Adrenal gland (tissue), 7 donors: ENCODE data around the gene C1QB.

DNA sequence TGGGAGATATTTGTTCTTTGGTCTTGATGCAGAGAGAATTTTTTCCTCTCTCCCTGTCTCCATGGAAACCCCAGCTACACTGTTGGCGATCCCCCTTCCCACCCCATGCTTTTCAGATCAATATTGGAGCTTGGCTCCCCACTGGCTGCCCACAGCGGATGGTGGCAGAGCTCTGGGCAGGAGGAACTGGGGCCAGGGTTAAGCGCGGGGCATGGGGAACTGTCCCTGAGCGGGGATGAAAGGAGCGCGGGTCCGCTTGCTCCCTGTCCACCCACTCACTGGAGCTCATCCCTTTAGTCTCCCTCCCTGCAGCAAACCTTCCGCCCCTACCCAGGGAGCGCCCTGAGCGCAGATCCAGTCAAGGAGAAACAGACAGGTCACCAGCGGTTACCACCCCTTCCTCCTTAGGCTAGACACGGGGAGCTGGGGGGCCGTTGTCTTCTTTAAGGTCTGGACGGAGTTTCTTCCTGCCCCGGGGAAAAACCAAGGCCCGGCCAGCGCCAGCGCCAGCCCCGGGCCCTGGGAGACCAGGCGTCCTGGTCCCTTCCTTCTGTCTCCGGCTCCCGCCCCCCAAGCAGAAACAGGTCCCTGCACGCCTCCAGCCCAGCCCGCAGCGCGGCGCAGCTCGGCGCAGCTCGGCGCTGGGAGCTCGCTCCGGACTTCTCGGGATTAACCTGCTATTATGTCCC, 983 bp downstream of the WNT4 start:
- PRO-cap, 3 experiments: peak in 3 of 3 experiments; most common plus-strand start position 611 of the sequence (in 3); most common minus-strand start position 574 of the sequence (in 1)
- RAMPAGE, long total RNA, 4 experiments: no peak in any of the 4 experiments
- RRBS: 2% methylated on average over 8 of the region's 35 CpGs

- PRO-cap, 3 experiments: no peak in any of the 3 experiments
- RAMPAGE, long total RNA, 4 experiments: no peak in any of the 4 experiments
- RRBS: no CpG with 5 or more reads among the region's 24 CpGs
These were observed 107.8 kb upstream of the ZBTB40 start for GRCh38 chr1:22343667-22344479.

GRCh38 chr1:22452468-22452990, 878 bp downstream of the ZBTB40 start:
- PRO-cap, 3 experiments: peak in 3 of 3 experiments; most common plus-strand start chr1:22452585 (in 1); most common minus-strand start chr1:22452824 (in 2)
- RAMPAGE, long total RNA, 4 experiments: no peak in any of the 4 experiments
- RRBS: no CpG with 5 or more reads among the region's 14 CpGs

- PRO-cap, 3 experiments: no peak in any of the 3 experiments
- RAMPAGE, long total RNA, 4 experiments: no peak in any of the 4 experiments
- RRBS: no CpG with 5 or more reads among the region's 4 CpGs
These were observed 54.3 kb upstream of the EPHA8 start for GRCh38 chr1:22508988-22509419.

- PRO-cap, 3 experiments: peak in 2 of 3 experiments; most common minus-strand start chr1:22567623 (in 2)
- RAMPAGE, long total RNA, 4 experiments: no peak in any of the 4 experiments
- RRBS: no CpG with 5 or more reads among the region's 12 CpGs
These were observed 4.1 kb downstream of the EPHA8 start for GRCh38 chr1:22567368-22567813.

GRCh38 chr1:22602286-22602690, 34.1 kb upstream of the C1QA start:
- PRO-cap, 3 experiments: no peak in any of the 3 experiments
- RAMPAGE, long total RNA, 4 experiments: no peak in any of the 4 experiments
- RRBS: 84% methylated on average over 5 of the region's 13 CpGs

DNA sequence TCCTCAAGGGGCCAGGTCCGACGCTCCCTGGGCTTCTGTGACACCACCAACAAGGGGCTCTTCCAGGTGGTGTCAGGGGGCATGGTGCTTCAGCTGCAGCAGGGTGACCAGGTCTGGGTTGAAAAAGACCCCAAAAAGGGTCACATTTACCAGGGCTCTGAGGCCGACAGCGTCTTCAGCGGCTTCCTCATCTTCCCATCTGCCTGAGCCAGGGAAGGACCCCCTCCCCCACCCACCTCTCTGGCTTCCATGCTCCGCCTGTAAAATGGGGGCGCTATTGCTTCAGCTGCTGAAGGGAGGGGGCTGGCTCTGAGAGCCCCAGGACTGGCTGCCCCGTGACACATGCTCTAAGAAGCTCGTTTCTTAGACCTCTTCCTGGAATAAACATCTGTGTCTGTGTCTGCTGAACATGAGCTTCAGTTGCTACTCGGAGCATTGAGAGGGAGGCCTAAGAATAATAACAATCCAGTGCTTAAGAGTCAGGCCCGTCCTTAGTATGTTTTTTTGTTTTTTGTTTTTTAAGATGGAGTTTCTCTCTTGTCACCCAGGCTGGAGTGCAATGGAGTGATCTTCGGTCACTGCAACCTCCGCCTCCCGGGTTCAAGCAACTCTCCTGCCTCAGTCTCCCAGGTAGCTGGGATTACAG, 2.9 kb downstream of the C1QA start:
- PRO-cap, 3 experiments: peak in 3 of 3 experiments; most common plus-strand start position 390 of the sequence (in 1); most common minus-strand start position 201 of the sequence (in 2)
- RAMPAGE, long total RNA, 4 experiments: no peak in any of the 4 experiments
- RRBS: no CpG with 5 or more reads among the region's 14 CpGs

- PRO-cap, 3 experiments: peak in 3 of 3 experiments; most common plus-strand start chr1:22653236 (in 3); most common minus-strand start chr1:22652832 (in 2)
- RAMPAGE, long total RNA, 4 experiments: start-site peak on the plus strand in 4 of 4 experiments, at chr1:22653129-22653284 at its widest, 447 to 4,920 reads per replicate
- RRBS: no CpG with 5 or more reads among the region's 21 CpGs
These were observed at the start of gene C1QB for GRCh38 chr1:22652554-22653556. Gene C1QB, plus strand, starts transcription at chr1:22653236.

- PRO-cap, 3 experiments: no peak in any of the 3 experiments
- RAMPAGE, long total RNA, 4 experiments: no peak in any of the 4 experiments
- RRBS: no CpG with 5 or more reads among the region's 13 CpGs
These were observed 70.0 kb downstream of the EPHB2 start for GRCh38 chr1:22780592-22781076.

DNA sequence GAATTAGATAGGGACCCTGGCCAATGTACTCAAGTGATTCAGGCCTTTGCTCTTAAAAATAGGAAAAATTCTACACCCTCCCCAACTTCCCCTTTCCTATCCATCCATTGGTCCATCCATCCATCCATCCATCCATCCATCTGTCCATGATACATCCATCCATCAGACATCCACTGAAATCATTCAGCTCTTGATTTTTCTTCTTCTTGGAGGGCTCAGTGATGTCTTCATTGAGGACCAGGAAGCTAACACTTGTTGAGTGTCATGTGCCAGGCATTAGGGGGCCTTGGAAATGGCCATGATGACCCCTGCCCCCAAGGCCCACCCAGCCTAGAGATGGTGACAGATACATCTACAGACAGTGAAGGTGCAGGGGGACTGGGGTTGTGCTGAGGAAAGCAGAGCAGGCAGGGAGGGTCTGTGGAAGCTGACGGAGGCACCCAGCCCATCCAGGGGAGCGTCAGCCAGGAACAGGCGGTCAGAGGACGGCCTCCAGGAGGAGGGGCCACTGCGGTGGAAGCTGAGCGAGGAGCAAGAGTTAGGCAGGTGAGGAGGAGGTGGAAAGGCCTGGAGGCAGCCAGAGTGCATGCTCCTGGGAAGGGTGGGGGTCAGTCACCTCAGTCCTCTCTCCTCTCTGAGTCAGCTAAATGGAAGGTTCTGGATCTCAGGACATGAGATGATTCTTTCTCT, 82.0 kb downstream of the EPHB2 start:
- PRO-cap, 3 experiments: no peak in any of the 3 experiments
- RAMPAGE, long total RNA, 4 experiments: no peak in any of the 4 experiments
- RRBS: no CpG with 5 or more reads among the region's 6 CpGs

DNA sequence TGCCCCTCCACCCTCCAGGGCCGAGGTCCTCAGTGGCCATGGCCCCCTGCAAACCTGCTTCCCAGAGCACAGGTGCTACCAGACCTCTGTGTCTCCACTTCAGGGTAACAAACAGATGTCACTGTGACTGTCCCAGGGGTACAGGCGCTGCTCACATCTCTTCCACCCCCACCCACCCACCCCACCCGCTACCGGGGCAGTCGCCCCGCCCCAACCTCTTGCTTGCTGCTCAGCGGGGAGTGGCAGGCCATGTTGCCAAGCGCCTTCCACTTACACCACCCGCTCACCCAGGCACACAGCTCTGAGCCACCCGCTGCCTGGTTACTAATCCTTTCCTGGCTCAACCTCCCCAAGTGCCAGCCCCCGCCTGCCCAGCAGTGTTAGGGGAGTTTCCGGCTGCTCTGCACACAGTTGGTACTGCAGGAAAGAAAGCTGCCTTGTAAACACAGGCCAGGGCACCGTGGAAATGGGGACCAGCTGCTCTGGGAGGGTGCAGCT, 56.3 kb downstream of the LACTBL1 start:
- PRO-cap, 3 experiments: no peak in any of the 3 experiments
- RAMPAGE, long total RNA, 4 experiments: no peak in any of the 4 experiments
- RRBS: no CpG with 5 or more reads among the region's 13 CpGs

DNA sequence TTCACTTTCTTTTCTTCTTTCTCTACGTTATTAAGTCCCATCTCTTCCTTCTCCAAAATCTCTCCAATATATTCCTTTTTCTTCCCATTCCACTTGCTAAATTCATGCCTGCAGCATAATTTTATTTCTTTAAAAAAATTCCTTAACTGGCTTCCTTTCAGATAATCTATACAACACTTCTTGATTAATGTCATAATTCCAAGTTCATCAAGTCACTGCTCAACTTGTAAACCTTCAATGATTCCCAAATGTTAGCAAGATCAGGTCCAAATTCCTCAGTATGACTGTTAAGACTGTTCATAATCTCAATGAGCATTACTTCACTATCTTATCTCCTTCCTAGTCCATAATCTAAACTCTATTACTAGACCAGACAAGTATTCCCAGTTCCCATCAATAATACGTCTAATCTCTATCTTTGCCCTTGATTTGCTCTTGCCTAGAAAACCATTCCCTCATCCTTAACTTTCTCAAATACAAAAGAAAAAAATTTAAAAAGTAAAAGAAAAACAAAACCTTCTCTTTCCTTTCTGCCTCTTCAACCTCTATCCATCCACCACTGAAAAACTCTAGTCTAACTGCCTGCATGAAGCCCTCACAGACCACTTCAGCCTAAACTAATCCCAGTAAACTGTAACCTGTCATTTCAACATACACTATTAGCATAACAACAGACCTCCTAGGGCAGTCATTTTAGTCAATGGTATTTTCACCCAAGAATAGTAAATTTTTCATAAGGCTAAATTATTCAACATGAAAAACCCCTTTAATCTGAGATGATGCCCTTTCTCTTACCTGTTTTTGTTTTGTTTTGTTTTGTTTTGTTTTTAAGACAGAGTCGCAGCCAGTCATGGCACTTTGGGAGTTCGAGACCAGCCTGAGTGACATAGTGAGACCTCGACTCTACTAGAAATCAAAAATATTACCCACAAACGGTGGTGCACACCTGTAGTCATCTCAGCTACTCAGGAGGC, 64.2 kb downstream of the HTR1D start:
- PRO-cap, 3 experiments: no peak in any of the 3 experiments
- RAMPAGE, long total RNA, 4 experiments: no peak in any of the 4 experiments
- RRBS: no CpG with 5 or more reads among the region's 6 CpGs

DNA sequence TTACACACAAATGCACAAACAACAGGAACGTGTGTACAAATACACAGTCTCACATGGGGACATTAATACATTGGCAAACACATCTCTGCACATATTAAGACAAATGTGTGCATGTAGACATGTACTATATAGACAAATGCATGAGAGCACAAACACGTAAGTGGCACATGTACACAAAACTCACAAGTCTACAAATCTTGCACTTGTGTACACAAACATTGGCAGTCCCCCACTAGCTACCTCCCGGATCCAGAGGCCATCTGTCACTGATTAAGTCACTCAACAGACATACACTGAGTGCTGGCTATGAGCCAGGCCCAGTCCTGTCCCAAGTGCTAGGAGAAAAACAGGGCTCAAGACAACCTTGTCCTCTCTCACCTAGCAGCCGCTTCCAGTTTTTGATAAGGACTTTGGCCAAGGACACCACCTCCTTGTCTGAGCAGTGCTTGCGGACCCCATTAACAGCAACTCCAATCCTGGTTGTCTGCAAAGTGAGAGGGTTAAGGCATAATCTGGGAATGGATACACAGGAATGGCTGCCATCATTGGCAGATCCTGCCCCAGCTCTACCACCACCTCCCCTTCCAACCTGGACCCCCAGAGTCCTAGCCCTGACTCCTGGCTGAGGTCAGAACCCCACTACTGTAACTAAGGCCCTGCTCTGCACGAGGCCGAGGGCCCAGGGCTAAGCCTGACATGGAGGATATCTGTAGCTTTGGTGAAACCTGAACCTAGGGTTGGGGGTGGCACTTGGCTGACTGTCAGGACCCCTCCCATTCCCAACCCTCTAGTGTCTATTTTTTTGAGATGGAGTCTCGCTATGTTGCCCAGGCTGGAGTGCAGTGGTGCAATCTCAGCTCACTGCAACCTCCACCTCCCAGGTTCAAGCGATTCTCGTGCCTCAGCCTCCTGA, 6.8 kb downstream of the TCEA3 start:
- PRO-cap, 3 experiments: no peak in any of the 3 experiments
- RAMPAGE, long total RNA, 4 experiments: no peak in any of the 4 experiments
- RRBS: no CpG with 5 or more reads among the region's 10 CpGs

DNA sequence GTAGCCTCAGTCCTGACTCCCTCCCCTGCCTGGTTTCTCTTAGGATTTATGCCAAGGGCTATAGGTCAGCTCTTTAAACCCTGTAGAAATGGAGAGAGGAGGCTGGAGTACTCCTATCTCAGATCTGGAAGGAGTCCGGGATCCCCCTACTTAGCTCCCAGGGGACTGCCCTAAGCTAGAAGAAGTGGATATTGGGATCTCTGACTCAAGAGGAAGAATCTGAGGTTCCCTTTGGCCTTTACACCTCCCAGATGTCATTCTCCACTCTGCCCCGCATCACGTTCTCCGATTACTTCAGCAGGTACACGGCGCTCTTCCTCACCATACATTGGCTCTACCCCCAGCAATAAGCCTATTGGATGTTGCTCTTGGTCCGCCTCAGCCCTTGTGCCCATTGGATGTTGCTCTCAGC, 9.7 kb downstream of the E2F2 start:
- PRO-cap, 3 experiments: no peak in any of the 3 experiments
- RAMPAGE, long total RNA, 4 experiments: no peak in any of the 4 experiments
- RRBS: no CpG with 5 or more reads among the region's 7 CpGs

GRCh38 chr1:23568126-23569204, 9.2 kb upstream of the ID3 start:
- PRO-cap, 3 experiments: peak in 3 of 3 experiments; most common plus-strand start chr1:23568517 (in 1); most common minus-strand start chr1:23568568 (in 3)
- RAMPAGE, long total RNA, 4 experiments: no peak in any of the 4 experiments
- RRBS: 2% methylated on average over 11 of the region's 69 CpGs

DNA sequence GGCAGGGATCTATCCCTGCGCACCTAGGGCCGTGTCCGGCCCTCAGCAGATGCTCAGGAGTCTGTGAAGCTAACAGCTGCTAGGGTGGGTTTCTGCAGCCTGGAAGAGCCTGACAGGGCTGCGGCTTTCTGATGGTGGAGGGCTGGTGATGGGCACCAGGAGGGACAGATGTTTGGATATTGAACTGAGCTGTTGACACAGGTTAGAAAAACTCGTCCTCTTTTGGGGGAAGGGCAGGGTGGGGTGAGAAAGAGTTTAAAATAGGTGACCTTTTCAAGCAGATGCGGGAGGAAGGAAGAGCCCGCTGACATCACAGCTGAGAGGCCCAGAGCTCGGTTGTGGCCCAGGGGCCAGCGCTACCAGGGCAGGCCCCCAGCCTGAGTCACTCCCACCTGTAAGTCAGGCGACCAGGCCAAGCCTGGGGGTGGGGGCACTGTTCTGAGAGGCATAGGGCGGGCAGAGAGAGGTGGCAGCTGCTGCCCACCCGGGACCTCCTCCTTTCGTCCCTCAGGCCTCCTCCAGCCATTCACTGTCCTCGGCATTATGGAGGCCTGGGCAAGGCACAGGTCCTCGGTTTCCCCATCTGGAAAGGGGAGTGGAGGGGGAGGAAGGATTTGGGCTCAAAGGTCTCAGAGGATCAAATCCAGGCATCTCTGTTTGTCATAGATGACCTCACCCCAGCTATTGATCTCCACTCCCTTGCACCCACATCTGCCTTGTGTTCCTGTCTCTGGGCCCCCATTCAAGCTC, 32.3 kb upstream of the ID3 start:
- PRO-cap, 3 experiments: no peak in any of the 3 experiments
- RAMPAGE, long total RNA, 4 experiments: no peak in any of the 4 experiments
- RRBS: 77% methylated on average over 3 of the region's 15 CpGs

DNA sequence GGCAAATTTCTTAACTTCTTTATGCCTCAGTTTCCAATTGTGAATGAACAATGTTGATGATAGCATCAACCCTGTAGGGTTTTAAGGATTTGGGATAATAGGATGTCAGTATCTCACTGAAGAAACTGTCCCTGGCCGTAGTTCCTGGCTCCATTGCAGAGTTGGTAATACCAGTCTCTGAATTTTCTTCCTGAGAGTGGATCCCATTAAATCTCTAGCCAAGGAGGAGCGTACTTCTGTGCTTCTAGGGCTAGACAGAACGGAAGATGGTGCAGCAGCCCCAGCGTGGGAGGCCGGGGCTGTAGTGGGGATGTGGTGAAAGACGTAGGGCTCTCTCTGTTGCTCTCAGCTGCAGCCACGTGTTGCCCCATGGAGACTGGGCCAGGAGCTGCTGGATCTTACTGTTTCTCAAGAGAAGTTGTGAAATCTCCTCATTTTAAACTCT, 16.1 kb upstream of the ELOA start:
- PRO-cap, 3 experiments: peak in 1 of 3 experiments; most common minus-strand start position 312 of the sequence (in 1)
- RAMPAGE, long total RNA, 4 experiments: no peak in any of the 4 experiments
- RRBS: no CpG with 5 or more reads among the region's 7 CpGs

GRCh38 chr1:23751115-23751845, 8.0 kb downstream of the ELOA start:
- PRO-cap, 3 experiments: no peak in any of the 3 experiments
- RAMPAGE, long total RNA, 4 experiments: no peak in any of the 4 experiments
- RRBS: no CpG with 5 or more reads among the region's 11 CpGs

DNA sequence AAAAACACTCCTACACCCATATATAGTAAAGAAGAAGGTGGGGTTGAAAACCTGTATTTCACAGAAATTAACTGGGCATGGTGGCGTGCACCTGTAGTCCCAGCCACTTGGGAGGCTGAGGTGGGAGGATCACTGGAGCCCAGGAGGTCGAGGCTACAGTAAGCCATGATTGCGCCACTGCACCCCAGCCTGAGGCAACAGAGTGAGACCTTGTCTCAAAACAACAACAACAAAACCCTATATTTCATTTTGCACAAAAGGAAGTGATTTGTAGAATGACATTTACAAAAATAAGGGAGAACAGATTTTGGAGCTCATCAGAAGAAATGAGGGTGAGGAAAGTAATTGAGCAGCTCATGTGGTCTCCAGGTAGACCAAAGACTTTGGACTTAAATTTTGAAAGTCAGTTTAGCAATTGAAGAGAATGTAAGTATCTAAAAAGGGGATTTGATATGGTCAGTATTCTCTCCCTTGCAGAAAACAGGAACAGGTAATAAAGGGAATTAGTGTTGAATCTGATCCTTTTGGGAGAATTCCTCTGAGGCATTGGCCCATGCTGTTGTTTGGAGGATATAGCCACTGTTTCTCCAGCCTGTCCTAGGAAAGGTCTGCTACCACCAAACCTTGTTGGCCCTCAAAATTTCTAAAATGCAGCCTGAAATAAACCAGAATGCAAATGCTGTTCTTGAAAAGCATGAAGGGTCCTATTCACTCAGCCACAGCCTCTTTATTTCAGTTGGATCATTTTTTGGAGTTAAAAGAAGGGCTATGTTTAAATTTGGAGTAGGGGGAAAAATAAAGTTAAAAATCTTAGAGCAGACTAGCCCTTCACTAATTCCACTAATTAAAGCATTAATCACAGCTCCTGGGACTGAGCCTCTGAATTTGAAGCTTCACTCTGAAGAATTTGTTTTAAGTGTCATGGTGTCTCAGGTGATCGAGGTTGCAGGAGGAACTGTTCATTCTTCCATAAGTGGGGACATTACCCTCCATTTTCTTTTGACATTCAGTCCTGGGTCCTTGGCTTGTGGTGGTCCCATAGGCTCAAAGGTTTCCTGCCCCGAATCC, 1.9 kb upstream of the LYPLA2 start:
- PRO-cap, 3 experiments: no peak in any of the 3 experiments
- RAMPAGE, long total RNA, 4 experiments: no peak in any of the 4 experiments
- RRBS: no CpG with 5 or more reads among the region's 5 CpGs

DNA sequence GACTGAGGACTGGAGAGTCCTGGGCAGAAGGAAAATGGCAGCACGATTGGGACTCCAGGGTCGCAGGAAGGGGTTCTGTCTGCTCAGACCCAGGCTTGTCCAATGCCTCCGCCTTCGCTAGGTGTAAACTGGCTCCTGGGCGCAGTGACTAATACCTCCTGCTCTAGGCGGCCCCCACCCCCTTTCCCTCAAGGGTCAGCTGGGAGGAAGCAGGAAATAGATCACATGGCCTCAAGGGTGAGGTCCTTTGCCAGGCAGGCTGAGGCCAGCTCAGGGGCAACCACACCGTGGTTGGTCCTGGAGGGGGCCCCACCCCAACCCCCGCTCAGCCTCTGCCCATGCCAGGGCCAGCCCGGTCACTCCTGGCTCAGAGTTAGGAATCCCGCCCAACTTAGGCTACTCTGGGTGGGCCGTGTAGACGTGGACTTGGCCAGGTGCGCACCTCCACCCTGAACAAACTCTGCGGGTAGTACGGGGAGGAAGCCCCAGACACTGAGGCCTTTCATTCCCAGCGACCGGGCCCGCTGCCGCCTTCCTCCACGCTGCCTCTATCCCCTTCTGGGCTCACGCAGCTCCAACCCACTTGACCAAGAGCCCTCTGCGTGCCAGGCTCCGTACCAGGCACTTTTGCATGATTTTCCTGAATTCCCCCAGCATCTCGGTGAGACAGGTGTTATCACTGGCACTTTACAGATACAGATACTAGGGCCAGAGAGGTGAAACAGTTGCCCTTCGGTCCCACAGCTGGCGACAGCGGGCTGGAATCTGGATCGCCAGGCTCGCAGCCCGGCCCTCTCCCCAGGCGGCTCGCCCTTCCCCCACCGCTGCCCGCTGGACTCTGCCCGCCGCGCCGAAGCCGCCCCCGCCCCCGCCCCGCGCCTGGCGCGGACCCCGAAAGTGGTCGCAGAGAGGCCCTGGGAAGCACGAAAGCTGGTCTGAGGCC, 865 bp downstream of the GALE start:
- PRO-cap, 3 experiments: peak in 3 of 3 experiments; most common plus-strand start position 226 of the sequence (in 2); most common minus-strand start position 767 of the sequence (in 3)
- RAMPAGE, long total RNA, 4 experiments: no peak in any of the 4 experiments
- RRBS: no CpG with 5 or more reads among the region's 48 CpGs